Epidermal melanocyte (primary cell): ENCODE results near the genes SEC31A and ARHGAP24.

DNA sequence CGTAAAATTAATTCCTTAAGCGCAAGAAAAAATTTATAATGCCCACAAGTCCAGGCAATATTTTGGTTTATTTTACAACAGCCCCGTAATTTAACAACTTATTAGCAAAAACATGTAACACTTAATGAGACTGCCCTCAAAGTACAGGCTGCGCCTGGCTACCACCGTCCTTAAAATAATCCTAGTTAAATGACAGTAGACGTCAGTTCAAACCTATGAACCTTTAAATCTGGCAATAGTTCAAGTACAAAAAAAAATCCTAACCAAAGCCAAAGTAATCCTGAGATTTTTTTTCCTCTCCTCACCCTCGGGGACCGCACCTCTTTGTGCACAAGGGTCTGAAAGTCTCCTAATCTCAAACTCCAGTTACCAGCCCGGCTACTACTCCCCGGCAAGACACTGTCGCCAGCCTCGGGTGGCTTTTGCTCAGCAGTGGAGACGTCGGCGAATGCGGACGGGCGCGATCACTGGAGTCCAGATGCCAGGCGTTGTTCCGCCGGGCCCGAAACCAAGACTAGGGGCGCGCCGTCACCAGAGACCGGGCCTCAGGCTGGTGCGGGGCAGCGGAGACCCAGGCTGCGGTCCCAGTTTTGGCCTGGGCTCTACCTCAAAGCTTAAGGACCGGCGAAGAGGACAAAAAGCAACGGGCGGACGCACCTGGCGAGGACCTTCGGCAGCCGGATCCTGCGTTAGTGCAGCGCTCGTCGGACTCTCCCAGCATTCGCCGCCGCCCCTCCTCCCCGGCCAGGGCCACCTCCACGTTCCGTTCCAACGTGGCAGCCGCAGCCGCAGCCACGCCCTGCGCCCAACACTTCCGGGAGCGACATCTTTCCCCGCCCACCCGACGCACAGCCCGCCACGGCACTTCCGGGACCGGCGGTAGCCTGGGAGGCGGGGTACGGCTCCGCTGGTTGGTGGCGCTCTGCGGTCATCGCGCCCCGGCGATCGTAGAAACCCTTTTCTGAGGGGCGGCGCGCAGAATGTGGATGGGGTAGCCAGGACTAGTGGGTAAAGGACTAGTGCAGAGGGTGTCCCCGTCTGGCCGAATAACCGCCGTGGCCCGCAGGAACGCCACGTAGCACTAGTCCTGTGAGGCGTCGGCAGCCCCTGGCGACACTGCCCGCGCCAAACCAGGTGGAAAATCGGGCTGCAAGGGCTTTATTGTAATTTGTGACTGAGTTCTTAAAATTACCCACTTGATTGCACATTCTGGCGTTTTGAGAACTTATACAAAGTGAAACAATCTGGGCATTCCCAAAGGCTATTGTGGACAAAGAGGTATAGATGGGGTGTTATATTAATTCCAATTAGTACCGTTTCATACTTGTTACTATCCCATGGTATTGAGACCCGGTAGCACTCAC is at the start of gene SEC31A:
Gene SEC31A, minus strand, starts transcription at position 723 of the 1,364 bp plus-strand sequence.
- RRBS, result 2% methylated on average over 54 of the region's 92 CpGs

DNA sequence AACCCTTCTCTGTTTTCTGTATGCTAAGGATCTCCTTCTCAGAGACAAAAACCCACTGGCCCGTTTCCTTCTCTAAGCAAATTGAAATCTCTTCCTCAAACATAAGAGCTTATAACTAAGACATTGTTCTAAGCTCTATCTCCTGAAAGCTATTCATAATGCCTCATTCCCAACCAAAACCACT is 805 bp upstream of the THAP9 start:
- RRBS, result no CpG with 5 or more reads among the region's 1 CpG

DNA sequence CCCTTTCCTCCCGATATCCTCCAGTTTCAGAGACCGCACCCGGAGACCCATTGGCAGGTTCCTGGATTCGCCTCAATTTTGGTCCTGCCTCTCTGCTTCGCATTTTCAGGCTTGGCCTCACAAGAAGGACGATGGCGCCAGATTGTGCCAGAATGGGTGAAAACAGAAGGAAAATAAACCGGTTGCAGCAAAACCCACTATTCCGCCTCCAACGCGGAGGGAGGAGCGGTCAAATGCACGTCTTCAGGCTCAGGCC is 274 bp upstream of the THAP9 start:
- RRBS, result 31% methylated on average over 3 of the region's 13 CpGs

DNA sequence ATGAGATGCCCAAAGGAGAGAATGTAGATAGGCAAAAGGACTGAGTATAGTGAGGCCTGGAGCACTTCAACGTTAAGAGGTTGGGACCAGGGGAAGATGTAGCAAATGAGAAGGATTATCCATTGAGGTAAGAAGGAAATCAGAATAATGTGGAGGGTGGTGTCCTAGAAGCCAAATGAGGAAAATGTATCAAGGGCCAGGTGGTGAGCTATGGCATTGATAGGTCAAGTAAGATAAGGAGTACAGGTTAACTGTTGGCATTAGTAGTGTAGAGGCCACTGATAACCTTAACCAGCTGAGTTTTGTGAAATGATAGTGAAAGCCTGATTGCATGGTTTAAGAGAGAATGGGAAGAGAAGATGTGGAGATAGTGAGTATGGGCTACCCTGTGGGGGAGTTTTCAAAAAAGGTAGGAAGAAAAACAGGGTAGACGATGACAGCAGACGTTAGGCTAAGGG is 16.8 kb downstream of the COPS4 start:
- RRBS, result no CpG with 5 or more reads among the region's 3 CpGs

DNA sequence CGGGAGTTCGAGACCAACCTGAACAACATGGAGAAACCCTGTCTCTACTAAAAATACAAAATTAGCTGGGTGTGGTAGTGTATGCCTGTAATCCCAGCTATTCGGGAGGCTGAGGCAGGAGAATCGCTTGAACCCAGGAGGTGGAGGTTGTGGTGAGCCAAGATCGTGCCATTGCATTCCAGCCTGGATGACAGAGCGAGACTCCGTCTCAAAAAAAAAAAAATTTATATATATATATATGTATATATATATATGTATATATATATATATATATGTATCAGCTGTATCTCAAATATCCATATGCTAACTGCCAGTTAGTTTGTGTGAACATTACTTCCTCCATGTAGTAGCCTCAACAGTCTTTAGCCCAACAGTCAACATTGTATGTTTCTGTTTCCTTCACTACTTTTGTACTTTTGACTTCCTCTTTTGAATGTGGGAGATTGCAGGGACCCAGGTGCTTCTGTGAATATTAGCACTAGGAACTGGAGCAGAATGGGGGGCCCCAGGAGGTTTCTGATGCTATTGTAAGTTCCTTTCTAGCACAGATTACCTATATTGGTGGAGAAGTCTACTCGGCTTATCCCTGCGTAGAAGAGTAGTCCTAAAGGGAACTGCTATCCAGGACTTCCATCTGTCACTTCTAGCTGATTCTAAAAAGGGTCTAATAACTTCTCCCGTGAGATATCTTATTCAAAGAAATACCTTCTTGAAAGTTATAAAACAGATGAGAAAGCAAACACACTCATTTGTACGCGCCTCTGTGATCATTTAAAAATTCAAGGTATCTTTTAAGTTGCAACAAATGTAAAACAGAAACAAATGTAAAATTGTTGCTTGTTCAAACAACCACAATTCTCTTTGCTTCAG is 2.3 kb downstream of the PLAC8 start:
- RRBS, result no CpG with 5 or more reads among the region's 12 CpGs

GRCh38 chr4:83456309-83456705 is 449 bp downstream of the MRPS18C start:
- RRBS, result no CpG with 5 or more reads among the region's 5 CpGs

- RRBS, result no CpG with 5 or more reads among the region's 3 CpGs
Observed at GRCh38 chr4:83538297-83539263, 2.7 kb downstream of the GPAT3 start.

GRCh38 chr4:83626347-83626966 is 90.5 kb downstream of the GPAT3 start:
- RRBS, result no CpG with 5 or more reads among the region's 11 CpGs

DNA sequence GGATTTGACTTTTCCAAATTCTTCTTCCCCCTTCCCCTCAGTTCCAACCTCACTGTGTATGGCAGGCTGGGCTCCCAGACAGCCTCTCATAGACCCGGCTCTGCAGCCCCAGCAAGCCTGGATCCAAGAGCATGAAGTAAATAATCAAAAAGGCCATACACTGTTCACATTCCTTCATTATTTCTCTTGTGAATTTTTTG is 446.7 kb downstream of the NKX6-1 start:
- RRBS, result no CpG with 5 or more reads among the region's 1 CpG

DNA sequence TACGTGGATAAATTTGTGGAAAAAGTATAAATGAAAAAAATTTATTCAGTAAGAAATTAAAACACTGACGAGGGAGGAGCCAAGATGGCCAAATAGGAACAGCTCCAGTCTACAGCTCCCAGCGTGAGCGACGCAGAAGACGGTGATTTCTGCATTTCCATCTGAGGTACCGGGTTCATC is 372.5 kb downstream of the NKX6-1 start:
- RRBS, result no CpG with 5 or more reads among the region's 7 CpGs

GRCh38 chr4:84491347-84491875 is 7.7 kb downstream of the NKX6-1 start:
- RRBS, result no CpG with 5 or more reads among the region's 7 CpGs

GRCh38 chr4:84496640-84497588 is 2.2 kb downstream of the NKX6-1 start:
- RRBS, result 6% methylated on average over 13 of the region's 66 CpGs

DNA sequence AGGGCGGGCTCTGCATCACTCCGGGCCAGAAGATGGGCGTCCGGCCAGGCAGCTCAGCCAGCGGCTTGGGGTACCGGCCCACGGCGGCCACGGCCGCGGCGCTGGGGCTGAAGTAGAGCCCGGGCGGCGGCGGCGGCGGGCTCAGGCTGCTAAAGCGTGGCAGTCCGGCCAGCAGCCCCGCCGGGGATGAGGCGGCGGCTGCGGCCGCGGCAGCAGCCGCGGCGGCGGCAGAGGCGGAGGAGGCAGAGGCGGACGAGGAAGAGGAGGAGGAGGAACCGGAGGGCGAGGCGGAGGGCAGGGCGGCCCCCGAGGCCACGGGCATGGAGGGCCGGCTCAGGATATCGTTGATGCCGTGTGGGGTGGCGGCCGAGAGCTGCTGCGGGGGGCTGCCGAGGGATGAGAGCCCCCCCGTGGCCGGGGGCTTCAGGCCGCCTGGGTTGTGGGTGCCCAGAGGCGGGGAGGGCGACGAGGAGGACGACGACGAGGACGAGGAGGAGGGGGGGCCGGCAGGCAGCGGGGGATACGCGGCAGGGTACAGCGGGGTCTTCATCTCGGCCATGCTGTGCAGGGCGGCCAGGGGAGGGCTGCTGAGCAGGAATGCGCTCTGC is 1.4 kb downstream of the NKX6-1 start:
- RRBS, result 3% methylated on average over 43 of the region's 65 CpGs

GRCh38 chr4:84498197-84498610 is 888 bp downstream of the NKX6-1 start:
- RRBS, result 3% methylated on average over 32 of the region's 39 CpGs

DNA sequence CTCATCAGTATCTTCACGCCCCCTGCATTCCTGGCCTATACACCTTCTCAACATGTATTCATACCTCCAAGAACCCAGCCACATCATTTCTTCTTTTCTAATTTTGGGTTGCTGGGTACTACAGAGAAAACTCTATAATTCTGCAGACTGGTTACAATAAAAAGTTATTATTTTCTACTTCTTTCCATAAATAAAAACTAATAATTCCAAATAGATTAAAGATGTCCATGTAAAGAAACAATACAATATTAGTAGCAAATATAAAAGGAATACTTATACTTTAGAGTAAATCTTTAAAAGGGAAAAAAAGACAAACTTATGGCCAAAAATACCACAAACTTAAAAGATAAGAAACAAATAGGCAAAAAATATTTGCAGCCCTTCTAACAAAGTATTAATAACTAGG is 97.1 kb downstream of the WDFY3 start:
- RRBS, result no CpG with 5 or more reads among the region's 1 CpG

DNA sequence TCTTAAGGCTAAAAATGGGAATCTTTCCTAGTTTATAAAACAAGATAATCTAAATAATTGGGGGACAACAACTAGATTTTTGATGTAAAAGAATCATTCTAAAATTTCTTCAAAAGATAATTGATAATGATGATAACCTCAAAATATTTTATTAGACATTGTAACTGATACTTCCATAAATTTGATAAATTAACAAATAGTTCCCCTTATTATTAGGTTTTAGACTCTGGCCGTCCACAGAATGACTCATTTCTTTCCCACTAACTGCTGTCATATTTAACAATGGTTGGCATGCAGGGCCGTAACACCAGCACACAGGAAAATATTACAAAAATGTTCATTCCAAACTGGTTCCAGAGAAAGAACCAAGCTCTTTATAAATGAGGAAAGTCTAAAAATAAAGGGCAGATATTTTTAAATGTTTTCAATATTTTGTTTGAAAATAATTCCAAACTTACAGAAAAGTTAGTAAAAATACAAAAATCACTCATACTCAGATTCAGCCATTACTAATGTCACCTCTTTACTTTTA is 28.2 kb downstream of the WDFY3 start:
- RRBS, result no CpG with 5 or more reads among the region's 2 CpGs

DNA sequence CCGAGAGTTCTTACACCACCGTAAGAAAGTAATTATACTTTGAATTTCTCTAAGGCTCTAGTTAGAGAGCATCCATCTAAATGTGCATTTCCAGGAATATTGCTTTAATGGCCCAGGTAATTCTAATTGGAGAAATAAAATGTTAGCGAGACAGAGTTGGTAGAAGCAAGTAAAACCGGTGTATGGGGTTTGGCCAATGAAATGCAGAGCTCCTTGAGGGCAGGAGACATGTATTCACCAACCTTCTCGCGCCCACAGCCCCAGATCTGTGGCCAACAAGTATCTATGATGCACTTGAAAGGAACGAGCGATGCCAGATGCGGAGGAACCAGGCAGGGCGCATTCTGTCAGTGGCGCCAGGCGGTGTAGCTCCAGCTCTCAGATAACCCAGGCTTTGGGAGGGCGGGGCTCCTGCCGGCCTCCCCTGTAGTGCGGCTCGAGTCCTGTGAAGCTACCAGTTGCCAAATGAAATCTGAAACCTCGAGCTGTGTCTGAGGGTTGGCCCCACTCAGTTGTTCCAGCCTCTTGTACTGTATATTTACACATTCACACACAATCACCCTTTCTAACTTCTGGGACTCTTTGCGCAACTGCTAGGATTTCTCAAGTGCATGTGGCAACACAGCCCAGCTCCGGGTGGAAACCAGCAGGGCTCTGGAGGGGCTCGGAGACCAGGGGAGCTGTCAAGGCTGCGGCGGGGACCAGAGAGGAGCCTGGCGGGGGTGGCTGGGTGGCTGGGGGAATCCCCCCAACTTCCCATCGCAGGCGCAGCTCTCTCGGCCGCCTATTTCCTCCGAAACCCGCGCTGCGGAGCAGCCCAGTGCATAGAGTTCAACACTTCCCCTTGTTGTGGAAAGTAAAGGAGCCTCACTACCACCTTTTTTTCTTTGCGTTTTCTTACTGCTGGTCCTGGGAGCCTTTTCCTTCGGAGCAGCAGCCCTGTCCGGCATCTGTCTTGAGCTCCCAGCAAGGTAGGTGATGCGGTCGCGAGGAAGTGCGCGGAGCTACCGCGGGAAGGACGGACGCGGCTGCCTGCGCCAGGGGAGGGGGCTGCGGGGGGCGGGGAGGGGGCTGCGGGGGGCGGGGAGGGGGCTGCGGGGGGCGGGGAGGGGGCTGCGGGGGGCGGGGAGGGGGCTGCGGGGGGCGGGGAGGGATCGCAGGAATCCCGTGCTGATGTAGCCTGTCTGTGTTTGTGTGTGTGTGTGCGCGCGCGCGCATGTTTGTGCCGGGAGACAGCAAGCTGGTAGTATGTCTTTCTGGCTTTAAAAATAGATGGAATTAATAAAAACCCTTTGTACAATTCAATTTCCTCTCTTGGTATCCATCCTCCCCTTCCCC is at the start of gene ARHGAP24:
Gene ARHGAP24, plus strand, starts transcription at position 562 of the 1,338 bp plus-strand sequence.
- RRBS, result no CpG with 5 or more reads among the region's 63 CpGs

DNA sequence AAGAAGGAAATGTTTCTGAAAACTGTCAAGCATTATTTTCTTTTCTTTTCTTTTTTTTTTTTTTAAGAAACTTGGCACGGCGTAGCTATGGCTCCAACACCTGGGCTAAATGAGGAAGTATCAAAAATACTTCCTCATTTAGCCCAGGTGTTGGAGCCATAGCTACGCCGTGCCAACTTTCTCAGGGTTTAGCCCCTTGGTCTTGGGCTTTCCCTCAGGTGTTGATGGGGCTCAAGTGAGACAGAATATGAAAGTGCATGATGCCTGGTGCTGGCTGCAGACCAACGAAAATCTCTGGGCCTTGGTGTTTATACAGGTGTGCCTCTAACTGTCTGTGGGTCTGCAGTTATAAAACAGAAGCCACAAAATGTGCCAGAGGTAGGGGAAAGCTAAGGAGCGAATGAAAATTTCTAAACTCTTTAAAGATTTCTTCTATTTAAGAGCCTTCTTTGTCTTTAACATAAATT is 132.7 kb downstream of the ARHGAP24 start:
- RRBS, result no CpG with 5 or more reads among the region's 6 CpGs

DNA sequence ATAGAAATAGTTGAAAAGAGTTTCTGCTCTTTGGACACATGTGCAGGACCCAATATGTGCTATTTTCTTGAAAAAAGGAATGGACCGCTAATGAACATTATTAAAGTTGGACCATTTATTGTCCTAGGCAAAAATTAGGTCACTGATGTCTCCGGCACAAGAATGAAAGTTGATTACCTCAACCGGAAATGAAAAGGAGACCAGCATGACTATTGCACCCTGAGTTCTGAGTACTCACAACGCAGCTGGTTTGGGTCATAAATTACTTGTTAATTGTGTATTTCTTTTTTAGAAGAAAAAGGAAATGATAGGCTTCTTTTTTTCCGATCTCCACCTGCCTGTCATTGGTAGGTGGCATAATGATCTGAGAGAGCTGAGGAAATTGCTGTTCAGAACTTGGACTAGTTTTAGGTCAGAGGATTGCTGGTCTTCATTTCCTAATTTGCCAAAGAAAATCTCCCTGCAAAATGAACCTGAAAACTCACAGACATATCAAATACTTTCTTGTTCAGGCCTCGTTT is 232.7 kb downstream of the ARHGAP24 start:
- RRBS, result no CpG with 5 or more reads among the region's 6 CpGs

GRCh38 chr4:85799917-85800739 is 325.2 kb downstream of the ARHGAP24 start:
- RRBS, result no CpG with 5 or more reads among the region's 1 CpG